ENCODE results near the genes ZNF205 and SLX4.

DNA sequence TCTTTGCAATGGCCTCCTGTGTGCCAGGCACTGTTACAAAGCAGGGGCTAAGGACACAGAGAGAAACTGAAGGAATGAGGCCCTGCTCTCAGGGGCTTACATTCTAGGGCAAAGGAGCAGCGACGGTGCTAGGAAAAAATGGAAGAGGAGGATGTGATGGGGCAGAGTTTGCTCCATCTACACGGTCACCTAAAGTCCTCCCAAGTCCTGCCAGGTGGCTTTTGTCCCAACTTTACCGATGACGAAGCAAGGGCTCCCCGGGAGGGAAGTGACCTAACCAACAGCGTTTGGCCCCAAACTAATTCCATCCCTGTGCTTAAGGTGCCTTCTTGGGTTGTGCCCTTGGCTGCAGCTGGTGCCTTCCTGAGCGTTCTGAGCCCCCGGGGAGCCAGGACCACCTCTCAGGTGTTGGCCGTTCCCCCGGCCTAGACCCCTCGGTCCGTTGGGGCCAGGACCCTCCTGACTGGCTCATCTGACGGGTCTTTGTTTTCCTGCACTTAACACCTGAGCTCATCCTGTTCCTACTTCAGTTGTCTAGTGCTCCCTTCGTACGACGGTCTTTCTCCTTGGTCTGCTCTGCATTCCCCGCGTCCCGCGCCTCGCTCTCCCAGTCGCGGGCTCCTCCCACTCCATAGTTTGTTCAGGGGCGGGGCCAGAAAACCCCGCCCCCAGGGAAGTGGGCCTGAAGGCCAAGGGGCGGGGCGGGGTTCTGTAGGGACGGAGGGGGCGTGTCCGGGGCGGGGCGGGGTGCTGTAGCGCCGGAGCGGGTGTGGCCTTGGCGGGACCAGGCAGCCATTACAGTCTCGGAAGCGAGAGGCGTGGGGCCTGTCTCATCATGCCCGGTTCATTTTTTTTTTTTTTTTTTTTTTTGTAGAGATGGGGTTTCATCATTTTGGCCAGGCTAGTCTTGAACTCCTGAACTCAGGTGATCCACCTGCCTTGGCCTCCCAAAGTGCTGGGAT is 782 bp upstream of the ZSCAN10 start:
- PRO-cap, result bidirectional peak, plus-strand start at position 800 of the sequence, minus-strand start at position 578 of the sequence

GRCh38 chr16:3112410-3112971 is at the start of gene ZNF205:
Gene ZNF205, plus strand, starts transcription at chr16:3112586.
- PRO-cap, result bidirectional peak, plus-strand start at chr16:3112573, minus-strand start at chr16:3112502

GRCh38 chr16:3152252-3153311 is 17.8 kb downstream of the ZNF213 start:
- PRO-cap, result unidirectional peak, plus-strand start at chr16:3152896

DNA sequence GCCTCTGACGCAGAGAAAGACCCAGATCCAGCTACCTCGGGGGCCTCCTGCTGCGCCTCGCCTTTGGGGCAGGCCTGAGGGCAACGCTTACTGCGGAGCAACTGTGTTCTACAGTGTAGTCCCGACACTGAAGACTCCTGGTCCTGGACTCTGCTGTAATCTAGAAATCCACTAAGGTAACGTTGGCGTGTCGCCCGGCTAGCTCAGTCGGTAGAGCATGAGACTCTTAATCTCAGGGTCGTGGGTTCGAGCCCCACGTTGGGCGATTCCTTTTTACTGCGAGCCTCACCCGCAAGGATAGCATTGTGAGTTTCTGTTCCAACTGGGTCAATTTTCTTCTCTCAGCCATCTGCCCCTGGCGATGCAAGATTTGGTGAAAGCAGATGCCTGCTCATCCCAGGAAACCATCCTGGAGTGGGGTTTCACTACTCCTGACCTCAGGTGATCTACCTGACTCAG is 40.7 kb downstream of the ZNF213 start:
- PRO-cap, result no peak

DNA sequence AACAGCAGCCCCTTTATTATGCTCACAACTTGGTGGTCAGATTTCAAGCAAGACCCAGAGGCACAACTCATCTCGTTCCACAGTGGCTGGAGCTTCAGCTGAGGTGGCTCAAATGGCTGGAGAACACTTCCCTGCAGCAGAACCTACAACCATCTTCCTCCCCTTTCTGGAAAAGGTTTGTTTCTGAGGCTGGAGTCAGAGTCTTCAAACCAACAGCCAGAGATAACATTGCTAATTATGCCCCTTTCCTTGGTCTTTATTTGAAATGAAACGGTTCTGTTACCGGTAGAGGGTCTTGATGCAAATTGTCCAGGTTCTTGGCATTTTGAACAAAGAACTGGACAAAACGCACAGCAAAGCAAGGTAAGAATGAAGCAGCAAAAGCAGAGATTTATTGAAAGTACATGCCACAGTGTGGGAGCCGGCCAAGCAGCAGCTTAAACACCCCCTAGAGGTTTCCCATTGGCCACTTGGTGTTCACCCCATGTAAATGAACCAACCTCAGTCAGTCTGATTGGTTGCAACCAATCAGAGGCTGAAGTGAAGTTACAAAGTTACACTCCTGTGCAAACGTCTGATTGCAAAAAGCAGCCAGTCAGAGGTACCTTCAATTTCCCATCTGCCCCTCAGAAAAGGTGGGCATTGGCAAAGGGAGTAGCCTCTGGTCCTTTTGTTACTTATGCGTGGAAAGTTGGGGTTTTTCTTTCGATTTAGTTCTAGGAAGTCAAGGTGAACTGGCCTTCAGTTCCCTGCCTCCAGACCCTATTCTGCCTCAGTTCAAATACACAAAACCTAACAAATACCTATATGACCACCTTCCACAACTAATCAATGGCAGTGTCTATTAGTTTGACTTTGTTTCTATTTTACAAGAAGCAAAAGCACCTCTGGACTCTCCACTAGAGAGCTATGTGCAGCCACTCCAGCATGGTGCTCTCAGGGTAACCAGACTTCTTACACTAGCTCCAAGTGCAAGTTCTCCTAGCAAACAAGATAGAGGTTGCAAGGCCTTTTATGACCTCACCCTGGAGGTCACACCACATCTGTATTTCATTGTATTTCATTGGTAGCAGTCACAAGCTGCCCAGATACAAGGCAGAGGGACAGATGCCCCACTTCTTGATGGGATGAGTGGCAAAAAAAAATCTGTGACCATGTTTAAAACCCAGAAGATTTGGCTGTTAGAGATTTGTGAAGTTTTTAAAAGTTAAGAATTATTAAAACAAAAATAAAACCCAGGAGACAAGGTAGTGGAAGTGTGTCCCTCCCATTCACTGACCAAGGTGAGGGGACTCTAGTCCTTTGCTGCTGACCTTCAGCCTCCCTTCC is 8.6 kb upstream of the ZNF263 start:
- PRO-cap, result no peak

DNA sequence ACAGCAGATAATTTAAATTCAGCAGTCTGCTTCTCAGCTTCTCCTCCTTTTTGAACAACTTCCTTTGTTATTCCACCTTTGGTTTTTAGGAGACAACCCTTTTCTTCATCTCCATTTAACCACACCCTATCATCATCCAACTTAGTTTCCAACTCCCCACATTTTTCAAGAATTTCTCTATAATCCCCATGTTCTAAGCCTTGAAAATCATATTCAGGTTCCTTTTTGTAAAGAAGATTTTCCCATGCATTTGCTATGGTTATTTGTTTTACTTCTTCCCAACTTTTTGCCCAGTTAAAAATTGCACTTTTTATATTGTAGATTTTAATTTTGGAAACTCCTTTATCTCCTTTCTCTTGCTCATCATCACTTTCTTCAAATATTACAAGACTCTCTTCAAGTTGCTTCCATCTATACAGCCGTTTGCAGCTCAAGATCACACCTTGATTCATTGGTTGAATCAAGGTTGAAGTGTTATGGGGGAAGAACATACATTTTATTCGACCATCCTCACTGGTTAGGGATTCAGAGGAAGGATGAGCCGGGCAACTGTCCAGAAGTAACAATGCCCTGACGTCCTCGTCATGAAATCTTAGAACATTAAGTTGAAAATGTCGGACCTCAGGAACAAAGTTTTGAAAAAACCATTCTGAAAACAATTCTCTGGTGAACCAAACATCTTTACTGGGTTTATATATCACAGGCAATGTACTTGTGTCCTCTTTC is 5.9 kb downstream of the TIGD7 start:
- PRO-cap, result no peak

DNA sequence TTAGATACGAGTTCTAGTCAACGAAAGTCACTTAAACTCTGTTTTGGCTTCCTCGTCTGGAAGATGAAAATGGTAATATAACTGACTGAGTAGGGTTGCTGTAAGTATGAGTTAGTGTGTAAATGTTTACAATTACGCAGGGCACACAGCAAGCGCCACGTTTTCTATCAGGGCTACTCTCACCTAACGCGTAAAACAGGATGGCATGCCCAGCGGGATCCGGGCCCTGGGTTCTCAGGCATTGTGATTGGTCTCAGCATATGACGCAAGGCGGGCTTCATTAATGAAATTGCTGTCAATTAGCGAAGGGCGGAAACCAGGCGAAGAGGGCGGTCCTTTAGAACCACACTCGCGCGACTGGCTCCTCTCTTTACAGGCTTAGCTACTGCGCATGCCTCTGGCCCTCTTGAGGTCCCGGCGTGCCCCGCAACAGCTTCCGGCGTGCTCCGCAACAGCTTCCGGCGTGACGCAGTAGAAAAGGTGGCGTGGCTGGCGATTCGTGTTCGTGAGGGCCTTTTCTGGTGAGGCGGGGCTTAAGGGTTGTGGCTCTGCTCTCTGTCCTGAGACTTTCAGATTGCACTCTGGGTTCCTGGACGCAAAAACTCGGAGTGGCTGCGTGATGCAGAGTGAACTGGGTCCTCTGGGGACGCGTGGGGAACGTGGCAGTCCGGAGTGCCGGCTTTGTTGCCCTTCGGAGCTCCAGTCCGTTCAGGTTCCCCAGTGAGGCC is 9.1 kb downstream of the OR2C1 start:
- PRO-cap, result bidirectional peak, plus-strand start at position 572 of the sequence, minus-strand start at position 372 of the sequence

- PRO-cap, result no peak
Measured at GRCh38 chr16:3468193-3468577, 24.7 kb downstream of the NAA60 start.

DNA sequence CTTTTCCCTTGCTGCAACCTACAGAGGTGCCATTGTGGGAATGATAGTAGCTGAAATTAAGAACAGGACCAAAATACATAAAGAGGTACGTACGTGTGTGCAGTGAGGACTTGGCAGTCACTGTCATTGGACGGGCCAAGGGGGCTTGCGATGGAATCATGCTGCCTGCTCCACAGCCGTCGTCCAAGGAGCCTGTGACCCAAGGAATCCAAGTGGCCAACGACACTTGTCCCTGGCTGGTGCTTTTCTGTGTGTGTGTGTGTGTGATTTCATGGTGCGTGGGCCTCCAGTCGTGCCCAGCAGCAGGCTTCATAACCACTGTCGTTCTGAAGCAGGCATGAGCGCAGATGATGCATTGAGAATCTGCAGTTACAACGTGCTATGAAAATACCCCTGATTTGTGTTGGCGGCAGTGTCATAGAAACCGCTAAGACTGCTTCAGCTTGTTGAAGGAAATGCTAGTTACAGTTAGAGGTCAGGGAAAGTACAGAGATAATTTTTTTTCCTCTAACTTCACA is 15.7 kb downstream of the C16orf90 start:
- PRO-cap, result no peak

DNA sequence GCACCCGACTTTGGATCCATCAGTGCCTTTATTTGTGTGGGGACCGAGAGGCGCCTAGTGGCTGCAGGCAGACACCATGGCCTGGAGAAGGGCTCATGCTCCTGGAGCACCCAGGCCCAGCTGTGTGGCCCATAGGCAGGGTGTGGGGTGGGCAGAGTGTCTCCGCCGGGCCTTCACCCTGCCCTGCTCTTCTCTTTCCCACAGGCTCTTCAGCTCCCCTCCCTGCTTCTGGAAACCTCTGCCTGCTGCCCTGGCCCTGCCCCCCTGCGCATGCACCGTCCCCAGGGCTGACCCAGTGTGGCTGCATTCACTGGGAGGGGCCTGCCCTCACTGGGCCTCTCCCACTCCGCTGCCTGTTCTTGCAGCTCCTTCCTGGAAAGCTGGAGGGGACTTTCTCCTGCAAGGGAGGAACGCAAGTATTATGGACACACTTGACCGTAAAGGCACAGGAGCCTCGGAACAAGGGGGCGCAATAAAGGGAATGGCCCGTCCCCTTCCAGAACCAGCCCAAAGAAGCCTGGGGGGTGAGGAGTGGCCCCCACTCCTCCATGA is 9.9 kb downstream of the C16orf90 start:
- PRO-cap, result no peak

DNA sequence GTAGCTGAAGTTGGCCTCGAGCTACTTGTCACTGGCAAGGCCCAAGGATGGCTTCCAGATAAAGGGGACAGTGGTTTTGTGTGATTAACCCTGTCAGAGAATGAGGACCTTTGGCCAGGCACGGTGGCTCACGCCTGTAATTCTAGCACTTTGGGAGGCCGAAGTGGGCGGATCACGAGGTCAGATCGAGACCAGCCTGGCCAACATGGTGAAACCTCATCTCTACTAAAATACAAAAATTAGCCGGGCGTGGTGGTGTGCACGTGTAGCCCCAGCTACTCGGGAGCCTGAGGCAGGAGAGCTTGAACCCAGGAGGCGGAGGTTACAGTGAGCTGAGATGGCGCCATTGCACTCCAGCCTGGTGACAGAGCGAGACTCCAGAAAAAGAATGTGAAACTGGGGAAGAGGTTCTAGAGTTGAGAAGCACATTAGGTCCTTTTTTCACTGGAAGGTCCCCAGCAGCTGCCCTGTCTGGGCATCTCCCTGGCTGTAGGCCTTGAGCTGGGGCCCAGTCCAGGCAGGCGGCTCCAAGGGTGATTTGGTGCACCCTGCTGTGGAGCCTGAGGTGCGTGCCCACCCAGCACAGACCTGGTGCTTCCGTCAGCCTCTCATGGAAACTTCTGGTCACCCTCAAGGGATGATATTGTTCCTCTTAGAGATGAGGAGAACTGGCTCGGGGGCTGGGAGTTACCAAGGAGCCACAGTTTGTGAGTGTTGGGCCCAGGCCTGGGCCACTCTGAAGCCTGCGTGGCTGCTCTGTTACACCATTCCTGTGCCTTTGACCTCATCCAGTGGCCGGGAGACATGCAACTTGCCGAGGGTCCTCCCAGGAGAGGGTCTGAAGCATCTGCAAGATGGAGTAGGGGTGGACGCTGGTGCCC is 8.0 kb downstream of the C16orf90 start:
- PRO-cap, result no peak

GRCh38 chr16:3503475-3504144 is 2.8 kb downstream of the CLUAP1 start:
- PRO-cap, result no peak

DNA sequence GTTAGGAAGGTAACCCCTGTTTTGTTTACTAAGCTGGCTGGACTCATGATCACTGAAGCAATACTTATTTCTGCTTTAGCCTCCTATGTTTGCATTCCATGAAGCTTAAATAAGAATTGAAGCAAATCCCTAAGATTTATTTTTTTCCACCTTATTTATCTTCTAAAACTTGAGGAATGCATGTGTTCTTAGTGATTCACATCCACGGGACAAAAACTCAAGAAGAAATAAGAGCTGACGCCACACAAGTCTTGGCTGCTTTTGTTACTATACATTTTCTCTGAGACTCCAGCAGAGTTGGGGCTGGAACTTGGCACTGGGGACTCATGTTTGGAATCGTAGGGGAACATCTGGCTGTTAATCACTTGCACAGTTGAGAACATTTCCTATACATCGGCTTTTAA is 35.5 kb downstream of the CLUAP1 start:
- PRO-cap, result no peak

GRCh38 chr16:3611351-3612286 is at the start of gene SLX4:
Gene SLX4, minus strand, starts transcription at chr16:3611606.
- PRO-cap, result bidirectional peak, plus-strand start at chr16:3611748, minus-strand start at chr16:3611585

DNA sequence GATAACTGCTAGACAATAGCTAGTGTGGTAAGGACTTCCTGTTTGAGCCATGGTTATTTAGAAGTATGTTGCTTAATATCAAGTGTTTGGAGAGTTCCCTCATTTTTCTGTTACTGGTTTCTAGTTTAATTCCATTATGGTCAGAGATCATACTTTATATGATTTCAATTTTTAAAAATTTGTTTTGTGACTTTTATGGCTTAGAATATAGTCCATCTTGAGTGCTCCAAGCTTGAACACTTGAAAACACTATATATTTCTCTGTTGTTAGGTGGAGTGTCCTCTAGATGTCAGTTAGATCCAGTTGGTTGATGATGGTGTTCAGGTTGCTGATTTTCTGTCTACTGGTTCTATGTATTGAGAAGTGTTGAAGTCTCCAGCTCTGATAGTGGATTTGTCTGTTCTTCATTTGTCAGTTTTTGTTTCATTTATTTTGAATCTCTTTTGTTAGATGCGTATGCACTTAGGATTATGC is 15.0 kb upstream of the SLX4 start:
- PRO-cap, result no peak

- PRO-cap, result no peak
Measured at GRCh38 chr16:3645219-3645796, 9.2 kb upstream of the DNASE1 start.

GRCh38 chr16:3645797-3646153 is 8.7 kb upstream of the DNASE1 start:
- PRO-cap, result no peak

DNA sequence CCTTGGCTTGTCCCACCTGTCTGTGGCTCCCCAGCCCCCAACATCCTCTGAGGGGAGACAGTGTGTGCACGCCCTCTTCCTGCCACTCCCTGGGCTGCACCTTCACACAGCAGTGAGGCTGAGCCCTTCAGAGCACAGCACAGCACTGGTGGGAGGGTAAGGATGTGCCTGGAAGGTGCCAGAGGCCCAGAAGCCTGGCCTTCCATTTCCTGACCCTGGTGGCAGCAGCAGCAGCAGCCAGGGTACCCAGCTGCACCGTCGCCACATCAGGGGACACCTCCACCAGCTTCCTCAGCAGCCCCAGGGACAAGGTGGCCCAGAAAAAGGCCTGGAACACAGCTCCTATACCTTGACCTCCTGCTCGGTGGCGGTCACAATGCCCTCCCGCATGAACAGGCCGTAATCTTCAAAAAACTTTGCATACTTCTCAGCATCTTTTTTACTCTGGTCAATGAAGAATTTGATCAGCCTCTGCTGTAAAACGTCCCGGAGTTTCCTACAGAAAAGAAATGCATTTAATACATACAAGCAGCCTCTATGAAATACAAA is 11.2 kb downstream of the DNASE1 start:
- PRO-cap, result no peak

DNA sequence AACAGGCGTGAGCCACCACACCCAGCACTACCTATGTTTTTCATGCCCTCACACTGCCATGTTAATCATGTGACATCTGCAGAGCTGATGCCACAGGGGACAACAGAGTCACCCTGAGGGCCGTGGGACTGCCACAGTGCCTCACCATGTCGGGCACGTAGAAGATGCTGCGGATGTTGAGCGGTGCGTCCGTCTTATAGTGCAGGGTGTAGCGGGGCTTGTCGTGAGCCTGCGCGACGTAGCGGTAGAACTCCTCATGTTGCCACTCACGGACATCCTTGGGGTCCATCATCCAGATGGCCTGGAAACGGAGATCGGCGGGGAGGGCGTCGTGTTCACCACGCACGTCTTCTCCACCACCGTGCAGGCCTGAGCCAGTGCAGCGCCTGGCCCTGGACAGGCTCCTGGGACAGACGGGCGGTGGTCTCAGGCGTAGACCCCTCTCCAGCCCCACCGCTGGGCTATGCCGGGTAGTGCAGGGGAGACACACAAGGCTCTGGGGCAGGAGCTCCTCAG is 19.8 kb downstream of the DNASE1 start:
- PRO-cap, result no peak

GRCh38 chr16:3675539-3676038 is 21.1 kb downstream of the DNASE1 start:
- PRO-cap, result no peak

All from gallbladder (tissue), 1 donor.